Vagina (tissue), 1 donor: ENCODE measurements around a stretch of chr3.

- PRO-cap: bidirectional peak, plus-strand start at chr3:114746080, minus-strand start at chr3:114745952
- RAMPAGE, long total RNA: no peak
Observed at GRCh38 chr3:114745740-114746349, 401.2 kb downstream of the ZBTB20 start.

GRCh38 chr3:115100010-115100605 lies 47.0 kb downstream of the ZBTB20 start:
- PRO-cap: bidirectional peak, plus-strand start at chr3:115100326, minus-strand start at chr3:115100268
- RAMPAGE, long total RNA: start-site peak on the minus strand at chr3:115100273-115100295, 87 reads

- PRO-cap: no peak
- RAMPAGE, long total RNA: no peak
Observed at GRCh38 chr3:115147375-115147749, 274 bp upstream of the ZBTB20 start.

DNA sequence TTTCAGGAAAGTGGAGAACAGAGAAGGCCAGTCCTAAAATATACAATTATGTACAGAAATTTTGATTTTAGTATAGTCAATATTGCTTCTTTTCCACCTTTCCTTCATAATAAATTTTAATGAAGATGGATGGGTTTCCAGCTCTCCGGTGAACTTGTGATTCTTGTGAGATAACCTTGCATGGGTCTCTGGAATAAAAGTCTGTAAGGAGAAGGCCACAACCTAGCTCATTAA lies 21.5 kb upstream of the ZBTB20 start:
- PRO-cap: no peak
- RAMPAGE, long total RNA: no peak

DNA sequence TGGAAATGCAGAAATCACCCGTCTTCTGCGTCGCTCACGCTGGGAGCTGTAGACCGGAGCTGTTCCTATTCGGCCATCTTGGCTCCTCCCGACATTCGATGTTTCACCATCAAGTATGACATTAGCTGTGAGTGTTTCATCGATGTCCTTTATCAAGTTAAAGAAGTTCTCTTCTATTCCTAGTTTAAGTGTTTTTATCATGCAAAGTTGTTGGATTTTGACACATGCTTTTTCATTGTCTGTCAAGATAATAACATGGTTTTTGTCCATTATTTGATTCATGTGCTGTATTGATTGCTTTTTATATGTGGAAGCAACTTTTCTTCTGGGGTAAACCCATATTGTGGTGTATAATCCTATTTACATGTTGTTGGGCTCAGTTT lies 171.3 kb upstream of the ZBTB20 start:
- PRO-cap: no peak
- RAMPAGE, long total RNA: no peak

DNA sequence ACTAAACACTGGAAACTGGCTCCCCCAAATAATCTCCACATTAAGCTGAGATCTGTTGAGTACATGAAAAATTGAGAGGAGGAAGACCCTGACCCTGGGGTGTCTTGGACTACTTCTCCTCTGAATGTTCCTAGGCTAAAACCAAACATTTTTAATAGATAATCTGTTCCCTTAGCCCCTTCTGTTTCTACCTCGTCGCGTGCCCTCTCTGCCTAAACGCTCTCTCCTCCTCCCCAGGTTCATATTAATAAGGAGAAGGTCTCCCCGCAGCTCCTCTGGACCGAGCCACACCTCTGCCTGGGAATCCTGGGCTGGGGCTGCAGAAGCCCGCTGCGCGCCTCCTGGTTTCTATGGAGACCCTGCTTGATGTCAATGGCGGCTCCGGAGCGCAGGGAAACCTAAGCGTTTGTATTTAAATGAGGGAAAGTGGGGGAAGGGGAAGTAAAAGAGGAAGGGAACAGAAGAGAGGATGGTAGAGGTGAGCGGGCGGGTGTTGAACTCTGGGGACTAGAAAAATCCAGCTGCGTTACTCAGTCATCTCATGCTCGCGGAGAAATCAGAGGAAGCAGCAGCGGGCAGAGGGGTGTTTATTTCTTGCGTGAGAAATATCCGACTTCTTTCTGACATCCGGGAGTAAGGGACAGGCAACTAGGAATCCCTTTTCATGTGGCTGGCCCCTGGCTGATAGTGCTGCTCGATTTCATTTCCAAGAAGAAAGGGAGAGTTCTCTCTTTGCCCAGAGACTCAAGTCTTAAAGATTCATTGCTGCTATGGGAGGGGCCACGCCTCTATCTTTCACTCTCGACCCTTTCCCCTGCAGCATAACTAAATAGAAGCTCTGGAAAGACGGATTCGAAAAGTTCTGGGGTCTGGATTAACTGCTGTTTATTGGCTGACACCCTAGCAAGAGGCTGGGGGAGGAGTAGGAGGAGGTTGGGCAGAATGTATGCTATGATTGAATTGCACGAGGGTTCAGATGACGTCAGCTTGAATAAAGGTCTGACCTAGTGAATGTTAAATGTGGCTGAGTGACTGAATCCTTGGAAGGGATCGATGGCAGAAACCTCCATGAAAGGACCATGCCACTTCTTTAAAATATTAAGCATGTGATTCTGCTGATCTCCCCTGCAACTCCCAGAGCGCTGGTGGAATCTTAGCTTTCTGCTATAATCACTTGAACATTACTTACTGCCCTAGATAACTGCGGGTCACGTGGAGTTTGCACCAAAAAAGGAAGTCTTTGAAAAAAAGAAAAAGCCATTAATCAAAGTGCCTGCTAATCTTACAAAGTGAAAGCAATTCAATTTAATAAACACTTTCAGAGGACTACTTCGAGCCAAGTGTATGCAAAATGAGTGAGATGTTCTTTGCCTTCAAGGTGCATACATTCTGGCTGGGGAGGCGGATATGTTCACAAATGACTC lies 110.5 kb upstream of the GAP43 start:
- PRO-cap: unidirectional peak, plus-strand start at position 542 of the sequence
- RAMPAGE, long total RNA: no peak

DNA sequence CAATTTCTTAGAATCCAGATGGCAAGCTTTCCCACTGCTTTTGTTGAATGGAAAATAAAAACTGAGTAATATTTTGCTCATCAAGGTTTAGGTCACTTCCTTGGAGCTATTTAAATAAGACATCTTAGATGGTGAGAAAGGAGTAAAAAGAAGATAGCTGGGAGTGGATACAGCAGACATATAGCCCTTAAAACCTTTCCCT lies 181.6 kb downstream of the GAP43 start:
- PRO-cap: no peak
- RAMPAGE, long total RNA: no peak

DNA sequence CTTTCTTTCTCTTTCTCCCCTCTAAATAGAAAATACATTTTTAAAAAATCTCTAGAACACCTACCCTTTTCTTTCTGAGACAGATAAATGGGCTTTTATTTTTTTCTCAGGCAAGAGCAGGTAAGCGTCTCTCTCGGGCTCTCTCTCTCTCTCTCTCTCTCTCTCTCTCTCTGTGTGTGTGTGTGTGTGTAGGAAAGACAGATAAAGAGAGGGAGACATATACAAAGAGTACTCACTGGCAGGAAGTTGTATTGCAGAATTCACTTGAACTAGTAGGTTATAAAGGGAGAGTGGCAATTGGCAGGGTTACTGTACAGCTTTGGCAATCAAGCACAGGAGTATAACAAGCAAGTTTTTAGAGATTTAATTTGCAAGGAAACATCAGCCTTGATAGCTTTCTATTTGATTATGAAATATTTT lies 118.1 kb upstream of the LSAMP start:
- PRO-cap: no peak
- RAMPAGE, long total RNA: no peak

- PRO-cap: no peak
- RAMPAGE, long total RNA: no peak
Observed at GRCh38 chr3:117481706-117481942, 1036.3 kb upstream of the LSAMP start.

- PRO-cap: no peak
- RAMPAGE, long total RNA: no peak
Observed at GRCh38 chr3:117997146-117997419, 1037.6 kb downstream of the IGSF11 start.

DNA sequence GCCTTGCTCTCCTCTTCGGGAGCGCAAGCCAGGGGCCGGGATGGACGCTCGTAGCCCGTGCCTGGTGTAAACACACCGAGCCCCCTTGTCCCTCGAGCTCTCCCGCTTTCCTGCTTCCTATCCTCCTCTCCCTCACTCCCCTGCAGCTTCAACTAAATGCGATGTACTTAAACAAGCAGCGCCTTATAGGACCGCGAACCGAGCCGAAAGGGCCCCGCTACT lies 1037.3 kb downstream of the IGSF11 start:
- PRO-cap: unidirectional peak, minus-strand start at position 142 of the sequence
- RAMPAGE, long total RNA: start-site peak on the minus strand centred at position 138 of the sequence, 14 bp wide, 119 reads

- PRO-cap: no peak
- RAMPAGE, long total RNA: no peak
Observed at GRCh38 chr3:118742610-118742970, 292.1 kb downstream of the IGSF11 start.

- PRO-cap: no peak
- RAMPAGE, long total RNA: no peak
Observed at GRCh38 chr3:119401434-119402272, 61.8 kb downstream of the TMEM39A start.

DNA sequence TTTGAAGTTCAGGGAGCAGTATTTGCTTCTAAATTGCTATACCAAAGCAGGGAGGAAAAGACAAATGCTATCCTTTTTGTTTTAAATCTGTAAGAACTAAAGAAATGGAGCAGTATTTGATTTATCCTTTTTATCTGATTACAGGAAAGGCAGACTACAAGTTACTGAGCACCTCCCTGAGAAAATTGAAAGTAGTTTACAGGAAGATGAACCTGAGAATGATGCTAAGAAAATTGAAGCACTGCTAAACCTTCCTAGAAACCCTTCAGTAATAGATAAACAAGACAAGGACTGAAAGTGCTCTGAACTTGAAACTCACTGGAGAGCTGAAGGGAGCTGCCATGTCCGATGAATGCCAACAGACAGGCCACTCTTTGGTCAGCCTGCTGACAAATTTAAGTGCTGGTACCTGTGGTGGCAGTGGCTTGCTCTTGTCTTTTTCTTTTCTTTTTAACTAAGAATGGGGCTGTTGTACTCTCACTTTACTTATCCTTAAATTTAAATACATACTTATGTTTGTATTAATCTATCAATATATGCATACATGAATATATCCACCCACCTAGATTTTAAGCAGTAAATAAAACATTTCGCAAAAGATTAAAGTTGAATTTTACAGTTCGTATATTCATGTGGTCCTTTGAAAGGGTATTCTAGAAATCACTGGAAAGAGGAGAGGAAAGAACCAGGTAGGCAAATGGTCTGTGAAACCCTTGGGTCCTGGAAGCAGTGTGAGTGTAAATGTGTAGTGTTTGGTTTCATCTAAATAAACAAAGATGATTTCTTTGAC lies 25.3 kb downstream of the TIMMDC1 start:
- PRO-cap: no peak
- RAMPAGE, long total RNA: no peak

- PRO-cap: no peak
- RAMPAGE, long total RNA: no peak
Observed at GRCh38 chr3:119580448-119580828, 1.1 kb downstream of the ADPRH start.

GRCh38 chr3:119769736-119770260 lies 12.1 kb upstream of the NR1I2 start:
- PRO-cap: no peak
- RAMPAGE, long total RNA: no peak

DNA sequence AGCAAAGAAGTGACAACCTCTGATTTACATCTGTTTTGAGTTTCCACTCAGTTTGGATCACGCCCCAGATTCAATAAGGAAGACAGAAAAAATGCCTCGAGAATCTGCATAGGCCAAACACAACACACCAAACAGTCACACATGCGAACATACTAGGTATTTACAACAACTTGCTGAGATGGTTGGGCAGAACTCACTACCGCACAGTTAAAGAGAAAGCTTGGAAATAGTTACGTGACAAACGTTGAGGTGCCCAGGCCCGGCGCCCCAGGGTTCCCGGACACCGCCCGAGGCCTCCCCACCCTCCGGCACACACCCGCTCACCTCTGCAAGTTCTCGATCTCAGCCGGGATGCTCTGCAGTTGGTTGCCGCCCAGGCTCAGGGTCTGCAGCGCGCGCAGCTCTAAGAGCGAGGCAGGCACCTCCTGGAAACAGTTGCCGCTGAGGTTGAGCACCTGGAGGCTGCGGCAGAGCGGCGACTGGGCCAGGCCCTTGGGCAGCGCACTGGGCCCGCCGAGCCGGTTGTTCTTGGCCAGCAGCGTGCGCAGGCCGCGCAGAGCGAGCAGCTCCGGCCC lies 647 bp downstream of the LRRC58 start:
- PRO-cap: unidirectional peak, plus-strand start at position 434 of the sequence; unidirectional peak, plus-strand start at position 470 of the sequence
- RAMPAGE, long total RNA: no peak

GRCh38 chr3:120396160-120397254 lies 47.4 kb upstream of the LRRC58 start:
- PRO-cap: no peak
- RAMPAGE, long total RNA: no peak

DNA sequence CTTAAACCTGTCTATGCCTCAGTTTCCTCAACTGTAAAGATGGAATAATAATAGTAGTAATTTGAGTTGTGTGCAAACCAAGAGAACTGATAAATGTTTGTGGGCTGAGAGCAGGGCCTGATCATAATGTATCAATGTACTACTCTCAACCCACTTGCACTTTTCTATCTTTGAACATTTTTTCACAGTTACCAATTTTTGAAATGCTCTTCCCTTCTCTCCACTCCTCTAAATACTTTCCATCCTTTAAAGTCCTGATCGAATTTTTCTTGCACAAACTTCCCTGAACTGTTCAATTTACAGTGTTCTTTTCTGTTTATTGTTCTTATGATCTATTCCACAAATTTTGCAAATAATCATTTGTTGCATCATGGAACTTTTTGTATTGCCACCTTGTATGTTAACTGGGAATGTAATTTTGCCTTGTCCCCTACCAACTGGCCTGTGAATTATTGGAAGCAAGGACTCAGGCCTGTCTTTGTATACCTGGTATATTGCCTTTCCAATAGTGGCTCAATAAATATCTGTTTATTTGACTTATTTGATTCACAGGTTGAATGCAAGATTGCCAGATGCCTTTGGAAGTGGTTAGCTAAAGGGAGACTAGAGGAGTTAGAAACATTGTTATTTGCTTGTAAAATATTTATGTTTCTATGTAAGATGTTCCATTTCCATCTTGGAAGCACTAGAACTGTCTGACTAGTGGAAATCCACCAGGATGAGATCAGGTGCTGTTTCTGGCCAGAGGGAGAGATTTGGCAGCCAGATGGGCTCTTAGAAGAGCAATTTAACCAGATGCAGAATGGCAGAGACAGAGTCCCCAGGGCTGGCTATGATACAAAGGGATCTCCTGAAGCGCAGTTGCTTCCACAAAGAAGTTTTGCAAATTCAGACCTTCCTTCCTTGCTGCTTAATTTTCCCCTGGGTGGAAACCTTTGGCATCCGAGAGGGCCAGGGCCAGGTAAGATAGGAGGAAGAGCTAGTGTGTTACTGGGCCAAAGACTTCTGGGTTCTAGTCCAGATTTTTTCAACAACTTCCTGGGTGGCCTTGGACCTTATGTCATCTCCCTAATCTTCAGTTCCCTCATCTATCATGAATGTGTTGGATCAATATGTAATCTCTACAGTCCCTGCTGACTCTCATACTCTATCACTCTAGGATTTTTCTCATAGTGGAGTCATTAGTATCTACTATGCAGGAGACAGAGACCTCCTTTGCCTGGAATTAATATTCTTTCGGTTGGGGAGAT lies 41.5 kb upstream of the NDUFB4 start:
- PRO-cap: no peak
- RAMPAGE, long total RNA: no peak

DNA sequence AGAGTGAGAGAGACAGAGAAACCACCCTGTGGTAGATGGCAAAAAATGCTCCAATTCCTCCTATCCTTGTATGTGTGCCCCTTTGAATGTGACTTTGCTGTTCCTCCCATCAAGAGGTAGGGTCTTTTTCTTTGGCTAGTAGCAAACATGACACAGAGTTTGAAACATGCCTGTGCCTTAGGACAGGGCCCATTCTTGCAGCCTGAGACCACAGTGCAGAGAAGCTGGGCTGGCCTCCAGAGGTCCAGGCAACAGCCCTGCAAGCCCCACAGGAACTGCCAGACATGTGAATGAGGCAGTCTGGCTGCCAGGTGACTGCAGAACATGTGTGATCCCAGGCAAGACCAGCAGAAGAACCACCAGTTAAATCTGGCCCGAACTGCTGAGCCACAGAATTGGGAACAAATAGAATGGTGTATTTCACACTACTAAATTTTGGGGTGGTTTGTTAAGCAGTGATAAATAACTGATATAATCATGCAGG lies 1.2 kb upstream of the HGD start:
- PRO-cap: no peak
- RAMPAGE, long total RNA: no peak